SK-MEL-5 (cell line): ENCODE measurements around a stretch of chr11.

DNA sequence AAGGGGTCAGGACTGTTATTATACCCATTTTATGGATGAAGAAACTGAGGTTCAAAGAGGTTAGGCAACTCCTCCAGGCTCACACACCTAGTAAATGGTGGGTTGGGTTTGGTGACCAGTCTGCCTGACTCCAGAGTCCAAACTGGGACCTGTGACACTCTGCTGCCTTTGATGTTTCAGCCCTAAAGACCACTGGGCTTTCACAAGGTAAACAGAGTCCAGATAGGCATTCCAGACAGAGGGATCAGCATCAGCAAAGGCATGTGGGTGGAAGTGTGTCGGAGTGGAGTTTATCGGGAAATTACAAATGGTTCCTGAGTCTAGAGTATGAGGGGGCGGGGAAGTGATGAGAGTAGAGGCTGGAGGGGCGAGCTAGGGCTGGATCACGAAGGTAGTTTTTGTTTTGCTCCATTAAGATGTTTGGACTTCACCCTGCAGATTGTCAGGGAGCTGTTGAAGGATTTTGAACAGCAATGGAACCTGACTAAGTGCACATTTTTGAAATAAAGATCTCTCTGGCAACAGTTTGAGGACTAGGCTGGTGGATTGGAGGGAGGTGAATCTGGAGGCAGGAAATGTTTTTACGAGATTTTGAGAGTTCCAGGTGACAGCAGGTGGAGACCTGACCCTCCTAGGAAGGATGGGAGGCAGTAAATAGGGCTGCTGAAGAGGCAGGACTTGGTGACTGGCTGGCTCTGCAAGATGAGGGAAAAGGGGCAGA, 38.7 kb downstream of the MICAL2 start:
RAMPAGE:
- cytosol, long total RNA, result no peak
- long total RNA, result no peak
- nucleus, long total RNA, result no peak

DNA sequence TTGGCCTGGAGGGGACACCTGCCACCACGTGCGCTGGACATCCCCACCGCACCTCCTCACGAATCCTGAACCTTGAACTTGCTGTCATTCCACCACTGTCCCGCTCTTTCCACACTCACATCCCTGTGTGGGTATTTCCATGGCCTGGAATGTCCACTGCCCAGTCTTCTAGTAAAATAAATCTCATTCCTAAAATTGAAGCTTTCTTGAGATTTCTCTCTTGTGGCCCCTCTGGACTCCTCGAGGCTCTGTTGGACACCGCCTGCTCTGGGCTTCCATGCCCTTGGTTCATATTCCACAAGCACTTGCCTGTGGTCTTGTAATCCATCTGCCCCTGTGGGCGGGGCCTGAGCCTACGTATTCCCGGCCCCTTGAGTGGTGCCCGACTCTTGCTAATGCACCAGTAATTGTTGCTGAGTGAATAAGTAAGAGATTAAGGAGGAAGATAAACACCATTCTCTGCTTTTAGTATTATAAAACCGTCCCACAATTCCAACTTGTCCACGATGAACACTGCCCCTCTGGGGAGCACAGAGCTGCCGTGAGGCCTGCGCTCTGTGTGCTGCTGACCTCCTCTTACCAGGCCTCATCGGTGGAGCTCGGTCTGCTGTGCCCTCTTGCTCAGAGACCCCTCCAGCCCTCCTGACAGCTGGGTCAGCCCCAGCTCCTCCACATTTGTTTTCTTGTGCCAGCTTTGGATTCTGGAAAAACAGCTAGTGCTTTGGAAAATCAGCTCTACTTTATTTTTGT, 50.2 kb downstream of the MICAL2 start:
RAMPAGE:
- cytosol, long total RNA, result no peak
- long total RNA, result no peak
- nucleus, long total RNA, result no peak

GRCh38 chr11:12163168-12164055, 53.0 kb downstream of the MICAL2 start:
RAMPAGE:
- cytosol, long total RNA, result no peak
- long total RNA, result no peak
- nucleus, long total RNA, result no peak

GRCh38 chr11:12182459-12183104, 72.2 kb downstream of the MICAL2 start:
RAMPAGE:
- cytosol, long total RNA, result no peak
- long total RNA, result no peak
- nucleus, long total RNA, result no peak

DNA sequence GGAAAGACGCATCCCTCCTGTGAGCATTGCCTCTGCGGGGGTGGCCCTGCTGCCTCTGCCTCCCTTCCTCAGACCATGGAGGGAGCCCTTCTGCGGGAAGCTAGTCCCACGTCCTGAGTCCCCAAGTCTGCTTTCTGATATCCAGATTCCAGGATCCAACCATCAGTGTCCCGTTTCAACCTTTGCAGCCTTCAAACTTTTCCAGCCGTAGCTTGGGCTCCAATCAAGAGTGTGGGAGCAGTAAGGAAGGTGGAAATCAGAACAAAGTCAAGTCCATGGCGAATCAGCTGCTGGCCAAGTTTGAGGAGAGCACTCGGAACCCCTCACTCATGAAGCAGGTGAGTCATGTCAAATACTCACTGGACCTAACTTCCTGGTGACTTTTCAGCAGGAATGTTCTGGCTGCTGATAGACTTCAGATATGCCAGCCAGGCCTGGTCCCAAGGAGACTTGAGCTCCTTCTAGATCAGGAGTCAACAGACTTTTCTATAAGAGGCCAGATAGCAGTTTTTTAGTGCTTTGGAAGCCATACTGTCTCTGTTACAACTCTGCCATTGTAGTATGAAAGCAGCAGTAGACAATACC, 128.9 kb downstream of the MICAL2 start:
RAMPAGE:
- cytosol, long total RNA, result no peak
- long total RNA, result no peak
- nucleus, long total RNA, result no peak

DNA sequence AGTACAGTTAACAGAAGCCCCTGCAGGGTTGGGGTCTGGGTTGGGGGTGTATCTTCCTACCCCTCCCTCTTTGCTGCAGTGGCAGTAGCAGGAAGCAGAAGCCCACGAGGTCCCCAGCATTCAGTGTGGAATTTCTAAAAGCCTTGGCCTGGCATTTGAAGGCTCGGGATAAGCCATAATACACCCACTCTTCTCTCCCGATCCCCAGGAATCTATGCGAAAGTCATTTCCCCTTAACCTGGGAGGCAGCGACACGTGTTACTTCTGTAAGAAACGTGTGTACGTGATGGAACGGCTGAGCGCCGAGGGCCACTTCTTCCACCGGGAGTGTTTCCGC, 120.8 kb upstream of the PARVA start:
RAMPAGE:
- cytosol, long total RNA, result no peak
- long total RNA, result no peak
- nucleus, long total RNA, result no peak

GRCh38 chr11:12286980-12287371, 90.4 kb upstream of the PARVA start:
RAMPAGE:
- cytosol, long total RNA, result no peak
- long total RNA, result no peak
- nucleus, long total RNA, result no peak

RAMPAGE:
- cytosol, long total RNA, result no peak
- long total RNA, result no peak
- nucleus, long total RNA, result no peak
Measured at GRCh38 chr11:12376872-12377253, 508 bp upstream of the PARVA start.

GRCh38 chr11:12398191-12398390, 20.7 kb downstream of the PARVA start:
RAMPAGE:
- cytosol, long total RNA, result no peak
- long total RNA, result no peak
- nucleus, long total RNA, result no peak

DNA sequence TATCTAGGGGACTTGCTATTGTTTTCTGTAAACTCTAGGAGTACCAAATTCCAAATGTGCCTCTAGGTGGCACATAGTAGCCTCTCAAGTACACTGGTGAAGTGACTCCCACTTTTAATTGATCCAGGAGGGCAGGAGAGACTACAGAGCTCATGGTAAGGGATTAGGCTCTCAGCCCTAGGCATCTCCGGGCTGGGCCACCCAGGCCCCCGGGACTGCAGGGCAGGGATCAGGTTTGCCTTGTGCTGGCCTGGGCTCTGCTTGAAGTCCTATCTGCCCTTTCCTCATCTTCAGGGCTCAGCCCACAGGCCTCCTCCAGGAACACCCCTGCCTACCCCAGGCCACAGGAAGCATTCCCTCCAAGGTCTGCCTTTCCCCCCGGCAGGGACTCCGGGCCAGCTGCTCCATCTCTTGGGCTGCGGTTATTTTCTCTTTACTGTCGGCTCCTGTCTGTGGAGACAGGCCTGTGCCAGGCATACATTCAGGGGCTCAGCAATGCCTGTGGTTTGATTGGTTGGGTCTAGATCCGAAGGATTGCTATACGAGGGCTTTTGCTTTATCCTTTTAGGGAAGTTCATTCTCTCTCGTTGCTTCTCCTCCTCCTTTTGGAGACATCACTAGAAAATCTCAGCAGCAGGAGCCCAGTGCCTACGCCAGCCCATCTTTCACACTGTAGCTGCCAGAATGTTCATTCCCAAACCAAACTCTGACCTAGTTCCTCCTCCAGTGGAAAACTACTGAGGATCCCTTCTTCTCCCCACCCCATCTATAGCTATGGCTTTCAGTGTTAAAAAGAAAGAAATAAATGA, 32.8 kb downstream of the PARVA start:
RAMPAGE:
- cytosol, long total RNA, result no peak
- long total RNA, result no peak
- nucleus, long total RNA, result no peak

DNA sequence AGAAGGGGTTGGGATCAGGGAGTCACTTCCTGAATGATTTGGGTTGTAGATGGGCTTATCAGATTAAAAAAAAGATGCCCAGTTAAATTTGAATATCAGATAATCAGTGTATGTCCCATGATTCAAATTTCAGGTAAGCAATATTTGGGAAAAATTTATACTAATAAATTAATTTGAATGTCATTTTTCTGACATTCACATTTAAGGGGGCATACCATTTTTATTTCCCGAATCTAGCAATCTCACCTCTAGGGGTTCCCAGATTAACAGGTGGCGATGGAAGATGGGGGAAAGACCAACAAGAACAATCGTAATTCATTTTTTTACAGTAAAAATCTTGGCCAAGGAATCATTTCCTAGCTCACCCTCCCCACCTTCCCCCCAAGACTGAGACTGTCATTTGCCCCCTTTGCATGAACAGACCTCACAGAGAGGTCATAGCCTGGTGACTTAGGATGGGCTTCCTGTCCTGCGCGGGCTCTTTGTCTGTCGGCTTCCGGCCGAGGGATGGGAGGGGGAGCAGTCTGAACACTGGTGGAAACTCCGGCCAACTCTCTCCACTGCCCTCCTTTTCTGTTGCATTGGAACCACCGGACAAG, 41.5 kb downstream of the TEAD1 start:
RAMPAGE:
- cytosol, long total RNA, result no peak
- long total RNA, result no peak
- nucleus, long total RNA, result no peak

DNA sequence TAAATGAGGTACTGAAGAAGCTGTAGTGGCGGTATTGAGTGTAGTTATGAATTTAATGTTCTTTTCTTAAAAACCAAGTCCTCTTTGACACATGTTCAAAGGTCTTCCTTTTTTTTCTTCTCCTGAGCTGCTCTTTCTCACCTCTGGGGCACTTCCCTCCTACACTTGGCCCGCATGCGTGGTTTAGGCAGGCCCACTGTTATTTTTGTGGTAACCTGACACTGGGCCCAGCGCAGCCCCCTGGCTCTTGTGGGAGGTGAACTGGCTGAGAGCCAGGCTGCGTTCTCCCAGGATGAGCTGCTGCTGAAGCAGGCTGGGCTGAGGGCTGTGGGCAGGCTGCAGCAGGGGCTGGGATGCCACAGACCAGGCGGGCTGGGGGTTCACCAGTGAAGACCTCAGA, 72.3 kb downstream of the TEAD1 start:
RAMPAGE:
- cytosol, long total RNA, result no peak
- long total RNA, result no peak
- nucleus, long total RNA, result no peak

GRCh38 chr11:12838529-12839092, 164.4 kb downstream of the TEAD1 start:
RAMPAGE:
- cytosol, long total RNA, result no peak
- long total RNA, result no peak
- nucleus, long total RNA, result no peak

GRCh38 chr11:13669665-13669908, 1.1 kb downstream of the FAR1 start:
RAMPAGE:
- cytosol, long total RNA, result no peak
- long total RNA, result no peak
- nucleus, long total RNA, result no peak

DNA sequence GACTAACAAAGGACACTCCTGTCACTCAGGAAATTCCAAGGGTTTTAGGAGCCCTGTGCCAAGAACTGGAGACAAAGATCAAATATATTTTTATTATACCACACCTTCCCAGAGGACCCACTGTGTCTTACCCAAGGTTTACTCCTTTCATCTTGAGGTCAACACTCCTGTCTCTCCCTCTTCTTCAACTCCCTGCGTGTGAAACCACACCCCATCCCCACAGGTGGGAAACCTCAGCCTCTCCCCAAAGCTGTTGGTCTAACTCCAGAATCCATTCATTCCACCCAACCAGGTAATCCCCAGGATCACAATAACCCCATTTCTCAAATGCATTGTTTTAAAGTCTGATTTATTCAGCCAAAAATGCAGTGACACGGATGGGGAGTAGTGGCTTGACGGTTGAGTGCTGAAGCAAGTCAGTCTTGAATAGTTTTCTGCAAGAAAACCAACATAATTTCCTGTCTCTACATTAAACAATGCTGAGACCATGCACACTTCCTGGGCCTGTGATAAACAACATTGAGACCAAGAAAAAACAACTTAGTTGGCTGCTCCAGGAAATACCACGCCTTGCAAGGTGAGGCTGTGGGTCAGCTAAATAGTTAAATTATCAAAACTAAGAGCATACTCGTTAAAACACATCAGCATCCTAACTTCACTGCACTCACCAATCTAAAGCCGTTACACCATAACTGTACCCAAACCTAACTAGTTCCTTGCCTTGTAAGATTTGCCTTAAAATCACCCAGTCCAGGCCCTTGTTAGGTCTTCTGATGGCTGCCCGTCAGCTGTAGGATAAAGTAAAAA, 38.5 kb upstream of the SPON1 start:
RAMPAGE:
- cytosol, long total RNA, result no peak
- long total RNA, result no peak
- nucleus, long total RNA, result no peak

DNA sequence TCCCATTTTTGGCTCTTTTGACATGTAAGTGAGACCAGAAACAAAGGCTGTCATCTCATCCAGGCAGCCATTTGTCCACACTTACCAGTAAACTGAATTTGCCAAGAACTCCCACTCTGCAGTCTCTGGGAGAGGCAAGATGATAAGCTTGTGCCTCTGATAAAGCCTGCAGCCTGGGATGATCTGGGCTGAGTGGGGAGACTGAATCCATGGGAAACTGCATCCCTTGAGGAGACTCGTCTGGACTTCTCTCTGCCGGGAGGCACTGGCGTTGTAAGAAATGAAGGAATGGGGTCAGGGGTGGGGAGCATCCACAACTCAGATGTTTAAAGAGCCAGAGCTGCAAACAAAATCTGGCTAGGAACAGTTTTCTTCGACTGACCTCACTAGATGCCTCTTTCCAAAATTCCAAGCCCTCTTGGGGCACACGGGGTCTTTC, 64.4 kb downstream of the SPON1 start:
RAMPAGE:
- cytosol, long total RNA, result no peak
- long total RNA, result no peak
- nucleus, long total RNA, result no peak

DNA sequence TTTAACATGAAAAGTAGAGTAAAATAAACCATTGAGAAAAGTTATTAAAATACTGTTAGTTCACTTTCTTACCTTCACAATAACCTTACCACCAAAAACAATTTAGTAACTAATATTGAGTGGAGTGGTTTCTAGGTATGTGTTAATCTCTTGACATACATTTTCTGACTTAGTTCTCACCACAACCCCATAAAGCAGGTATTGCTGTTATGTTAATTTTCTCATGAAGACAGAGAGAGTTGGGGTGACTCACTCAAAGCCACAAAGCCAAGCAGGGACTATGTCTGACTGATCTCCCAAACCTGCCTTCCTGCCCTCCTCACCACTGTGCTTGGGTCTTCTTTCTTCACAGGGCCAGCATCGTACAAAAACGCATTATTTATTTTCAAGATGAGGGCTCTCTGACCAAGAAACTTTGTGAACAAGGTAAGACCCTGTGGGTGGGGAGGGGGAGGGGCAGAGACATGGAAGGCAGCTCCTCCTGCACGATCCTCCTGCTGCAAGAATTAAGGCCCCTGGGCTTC, 112.5 kb downstream of the SPON1 start:
RAMPAGE:
- cytosol, long total RNA, result no peak
- long total RNA, result no peak
- nucleus, long total RNA, result no peak

DNA sequence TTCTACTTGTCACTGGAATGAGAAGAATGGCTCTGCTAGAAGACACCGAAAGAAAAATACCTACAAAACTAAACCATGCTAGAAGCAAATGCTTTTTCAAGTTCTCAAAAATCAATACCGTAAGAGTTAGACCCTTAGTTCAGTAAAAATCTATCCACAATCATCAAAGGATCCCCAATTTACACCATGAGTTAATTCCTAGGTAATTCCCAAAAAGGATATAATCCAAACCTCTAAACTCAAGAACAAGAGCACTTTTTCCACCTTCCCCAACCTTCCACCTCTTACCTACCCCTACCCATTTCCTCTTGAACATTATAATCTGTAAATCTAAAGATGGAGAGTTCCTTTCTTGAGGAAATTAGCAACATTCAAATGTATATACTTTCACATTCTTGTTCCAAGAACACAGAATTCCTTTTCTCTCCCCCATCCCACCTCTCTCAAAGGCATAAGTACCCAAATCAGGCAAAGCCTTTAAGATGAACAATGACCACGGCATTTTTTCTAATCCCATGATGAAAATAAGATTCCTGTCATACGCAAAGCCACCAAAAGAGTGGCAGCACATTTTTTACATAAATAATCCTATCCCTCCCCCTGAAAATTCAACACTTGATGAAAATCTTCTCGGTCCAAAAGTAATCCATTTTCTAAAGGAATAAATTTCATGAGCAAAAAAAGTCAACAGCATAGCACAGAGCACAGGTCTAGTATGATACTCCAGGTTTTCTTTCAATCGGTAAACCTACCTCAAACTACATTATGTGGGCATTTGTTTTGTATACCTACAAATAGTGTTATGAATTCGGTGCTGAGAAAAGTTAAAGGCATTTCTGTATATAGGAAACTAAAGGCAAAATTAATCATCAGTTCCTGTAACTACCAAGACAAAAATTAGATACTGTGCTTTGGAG, 18.2 kb downstream of the RRAS2 start:
RAMPAGE:
- cytosol, long total RNA, result no peak
- long total RNA, result no peak
- nucleus, long total RNA, result no peak

DNA sequence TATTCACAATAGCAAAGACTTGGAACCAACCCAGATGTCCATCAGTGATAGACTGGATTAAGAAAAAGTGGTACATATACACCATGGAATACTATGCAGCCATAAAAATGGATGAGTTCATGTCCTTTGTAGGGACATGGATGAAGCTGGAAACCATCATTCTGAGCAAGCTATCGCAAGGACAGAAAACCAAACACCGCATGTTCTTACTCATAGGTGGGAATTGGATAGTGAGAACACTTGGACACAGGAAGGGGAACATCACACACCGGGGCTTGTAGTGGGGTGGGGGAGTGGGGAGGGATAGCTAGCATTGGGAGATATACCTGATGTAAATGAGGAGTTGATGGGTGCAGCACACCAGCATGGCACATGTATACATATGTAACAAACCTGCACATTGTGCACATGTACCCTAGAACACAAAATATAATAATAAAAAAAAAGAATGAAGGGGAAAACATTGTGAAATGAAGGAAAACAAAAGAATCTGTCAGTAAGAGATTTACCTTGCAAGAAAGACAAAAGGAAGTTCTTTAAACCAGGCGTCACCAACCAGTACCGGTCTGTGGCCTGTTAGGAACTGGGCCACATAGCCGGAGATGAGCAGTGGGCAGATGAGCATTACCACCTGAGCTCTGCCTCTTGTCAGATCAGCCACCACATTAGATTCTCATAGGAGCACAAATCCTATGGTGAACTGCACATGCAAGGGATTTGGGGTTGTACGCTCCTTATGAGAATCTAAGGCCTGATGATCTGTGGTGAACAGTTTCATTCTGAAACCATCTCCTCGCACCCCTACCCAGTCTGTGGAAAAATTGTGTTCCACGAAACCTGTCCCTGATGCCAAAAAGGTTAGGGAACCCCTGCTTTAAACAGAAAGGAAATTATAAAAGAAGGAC, 108.5 kb downstream of the CYP2R1 start:
RAMPAGE:
- cytosol, long total RNA, result no peak
- long total RNA, result no peak
- nucleus, long total RNA, result no peak

DNA sequence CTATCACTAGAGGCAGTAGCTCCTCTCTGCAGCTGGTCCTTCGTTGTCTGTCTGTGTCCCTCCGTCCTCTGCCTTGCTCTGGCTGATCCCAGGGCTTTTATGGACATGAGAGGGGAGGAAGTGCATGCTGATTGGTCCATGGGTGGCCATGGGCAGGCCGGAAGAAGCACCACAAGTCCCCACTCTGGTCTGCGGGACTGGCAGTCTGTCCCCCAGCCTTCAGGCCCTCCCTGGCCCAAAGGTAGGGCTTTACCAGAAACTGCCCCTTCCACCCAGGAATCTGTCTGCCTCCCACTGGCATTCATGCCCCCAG, 38.6 kb upstream of the CALCB start:
RAMPAGE:
- cytosol, long total RNA, result no peak
- long total RNA, result no peak
- nucleus, long total RNA, result no peak